Mesenchymal stem cell of Wharton's jelly (primary cell): ENCODE measurements around a stretch of chr3.

DNA sequence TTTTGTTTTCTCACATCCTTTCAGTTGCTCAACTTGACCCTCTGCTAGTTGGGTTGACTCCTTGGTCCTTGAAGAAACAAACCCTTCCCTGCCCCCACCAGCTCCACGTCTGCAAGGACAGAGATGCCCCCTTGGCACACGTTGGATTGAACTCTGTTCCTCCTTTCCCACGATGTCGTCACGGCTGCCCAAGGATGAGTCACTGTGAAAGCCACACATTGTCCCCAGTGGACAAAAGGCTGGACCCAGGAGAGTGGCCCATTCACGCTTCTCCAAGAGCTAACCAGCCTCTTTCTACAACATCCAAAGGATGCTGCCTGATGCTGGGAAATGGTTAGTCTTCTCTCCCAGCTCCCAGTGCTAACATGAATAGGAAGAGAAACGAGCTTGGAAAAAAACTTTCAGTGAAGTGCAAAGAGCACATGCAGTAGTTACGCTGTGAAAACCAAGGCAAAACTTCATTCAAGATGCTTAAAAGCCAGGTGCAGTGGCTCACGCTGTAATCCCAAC, 42.9 kb upstream of the SPATA12 start:
- CAGE, long polyA plus RNA: no peak

DNA sequence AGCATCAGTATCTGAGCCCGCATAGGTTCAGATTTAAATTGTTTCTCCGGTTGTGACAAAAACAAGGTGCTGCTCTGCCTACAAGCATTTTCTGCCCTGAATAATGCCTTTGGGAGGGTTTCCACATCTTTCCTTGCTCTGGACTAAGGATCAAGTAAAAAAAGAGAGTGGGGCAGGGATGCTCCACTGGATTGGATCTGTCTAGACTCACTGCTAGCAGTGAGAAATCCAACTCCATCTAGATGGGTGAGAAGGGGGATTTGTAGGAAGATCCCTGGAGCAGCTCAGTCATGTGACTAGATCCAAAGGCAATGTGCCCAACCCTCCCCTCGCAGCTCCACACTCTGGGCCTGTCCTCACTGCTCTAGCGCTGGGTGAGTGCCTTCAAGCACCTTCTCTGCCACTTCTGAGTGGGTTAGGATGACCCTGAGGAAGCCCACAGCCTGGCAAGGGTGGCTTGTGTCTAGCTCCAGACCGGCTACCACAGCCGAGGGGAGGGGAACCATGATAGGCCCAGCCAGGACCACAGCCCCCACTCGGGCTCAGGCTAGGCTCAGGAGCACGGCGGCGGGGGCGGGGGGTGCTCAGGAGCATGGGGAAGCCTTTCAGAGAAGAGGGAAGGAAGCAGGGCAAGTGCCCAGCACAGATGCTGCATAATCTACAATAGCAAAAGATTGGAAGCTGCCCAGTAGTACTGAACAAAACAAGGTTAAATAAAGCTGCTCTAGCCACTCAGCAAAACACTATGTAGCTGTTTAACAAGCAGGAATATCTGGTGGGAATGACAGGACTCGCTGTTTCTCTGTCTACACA, 1.6 kb downstream of the SPATA12 start:
- CAGE, long polyA plus RNA: no peak

DNA sequence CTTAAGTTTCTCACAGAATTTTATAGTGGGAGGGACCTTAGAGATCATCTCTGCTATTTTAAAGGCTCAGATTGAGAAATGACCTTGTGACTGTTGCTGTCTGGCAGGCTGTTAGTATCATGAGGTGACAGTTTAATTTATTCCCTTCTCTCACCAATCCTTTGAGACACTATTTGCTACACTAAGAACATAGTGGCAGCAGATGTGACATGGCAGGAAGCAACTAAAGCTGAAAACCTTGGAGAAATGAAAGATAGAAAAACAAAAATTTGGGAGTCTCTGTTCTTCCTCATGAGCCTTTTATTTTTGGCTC, 24.9 kb downstream of the APPL1 start:
- CAGE, long polyA plus RNA: no peak

- CAGE, long polyA plus RNA: no peak
Observed at GRCh38 chr3:57450618-57451313, 93.4 kb downstream of the DNAH12 start.

DNA sequence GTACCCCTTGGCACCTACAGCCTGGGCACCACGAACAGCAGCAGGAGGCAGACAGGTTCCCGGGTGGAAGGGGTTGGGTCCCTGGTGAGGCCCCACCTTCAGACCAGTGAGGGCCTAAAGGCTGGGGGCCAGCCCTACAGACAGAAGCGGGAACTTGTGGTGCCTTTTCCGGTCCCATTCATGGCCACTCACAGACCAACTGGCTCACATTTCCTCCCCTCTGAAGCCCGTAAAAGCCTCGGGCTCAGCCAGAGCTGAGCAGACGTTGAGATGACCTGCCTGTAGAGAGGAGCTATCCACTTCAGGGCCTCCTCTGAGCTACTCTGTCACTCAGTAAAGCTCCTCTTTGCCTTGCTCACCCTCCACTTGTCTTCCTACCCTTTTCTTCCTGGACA, 53.4 kb downstream of the SLMAP start:
- CAGE, long polyA plus RNA: no peak

GRCh38 chr3:57902841-57903517, 105.2 kb upstream of the FLNB start:
- CAGE, long polyA plus RNA: no peak

- CAGE, long polyA plus RNA: no peak
Observed at GRCh38 chr3:57983169-57983595, 25.0 kb upstream of the FLNB start.

DNA sequence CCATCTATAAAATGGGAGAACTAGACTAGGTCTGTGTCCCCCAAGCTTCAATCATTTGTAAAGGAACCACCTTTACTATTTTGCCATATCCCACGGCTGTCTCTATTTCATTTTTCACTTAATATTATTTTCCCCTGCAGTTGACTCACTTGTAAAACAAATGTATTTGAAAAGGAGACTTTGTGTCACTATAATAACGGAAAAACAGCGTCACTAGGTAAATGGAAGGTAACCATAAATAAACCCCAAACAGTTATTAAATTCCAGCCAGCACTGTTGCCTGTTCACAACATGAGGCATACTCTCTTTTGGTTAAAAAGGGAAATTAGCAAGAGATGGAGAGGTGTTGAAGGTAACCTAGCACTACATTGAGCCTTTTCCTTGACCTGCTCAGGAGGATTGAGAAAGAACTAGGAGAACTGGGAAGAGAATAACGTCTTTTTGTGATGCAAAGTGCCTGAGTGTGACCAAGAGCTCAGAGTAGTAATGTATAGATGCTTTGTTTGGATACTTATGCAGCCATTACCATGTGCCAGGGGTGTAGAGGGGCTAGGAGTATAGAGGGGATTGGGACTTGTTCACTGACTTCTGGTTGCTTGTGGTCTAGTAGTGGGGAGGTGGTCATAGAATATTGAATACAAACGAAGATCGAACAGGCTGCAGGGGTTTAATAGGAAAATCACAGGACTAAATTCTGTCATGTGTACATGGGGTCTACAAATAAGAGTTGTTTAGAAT, 19.6 kb downstream of the FLNB start:
- CAGE, long polyA plus RNA: no peak

DNA sequence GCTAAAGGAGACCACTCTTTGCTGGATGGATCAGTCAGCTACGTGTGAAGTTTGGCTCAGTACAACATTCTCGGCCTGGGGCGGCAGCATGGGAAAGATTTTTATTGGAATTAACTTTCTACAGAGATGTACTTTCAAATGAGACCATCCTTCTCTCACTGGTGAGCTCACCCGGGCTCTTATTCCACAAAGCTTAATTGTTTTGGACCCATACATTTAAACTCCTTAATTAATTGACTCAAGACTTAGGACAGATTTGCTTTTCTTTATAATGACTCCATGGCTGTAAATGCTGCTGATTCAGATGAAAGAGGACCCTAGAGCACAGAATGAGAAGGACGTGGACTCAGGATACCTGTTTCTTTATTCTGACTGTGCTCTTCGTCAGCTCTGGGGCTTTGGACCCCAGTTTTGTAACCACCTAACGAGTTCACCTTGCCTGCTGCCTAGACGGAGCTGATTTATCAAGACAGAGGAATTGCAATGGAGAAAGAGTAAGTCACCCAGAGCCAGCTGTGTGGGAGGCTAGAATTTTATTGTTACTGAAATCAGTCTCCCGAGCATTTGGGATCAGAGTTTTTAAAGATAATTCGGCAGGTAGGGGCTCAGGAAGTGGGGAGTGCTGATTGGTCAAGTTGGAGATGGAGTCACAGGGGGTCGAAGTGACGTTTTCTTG, 27.7 kb downstream of the FLNB start:
- CAGE, long polyA plus RNA: no peak

DNA sequence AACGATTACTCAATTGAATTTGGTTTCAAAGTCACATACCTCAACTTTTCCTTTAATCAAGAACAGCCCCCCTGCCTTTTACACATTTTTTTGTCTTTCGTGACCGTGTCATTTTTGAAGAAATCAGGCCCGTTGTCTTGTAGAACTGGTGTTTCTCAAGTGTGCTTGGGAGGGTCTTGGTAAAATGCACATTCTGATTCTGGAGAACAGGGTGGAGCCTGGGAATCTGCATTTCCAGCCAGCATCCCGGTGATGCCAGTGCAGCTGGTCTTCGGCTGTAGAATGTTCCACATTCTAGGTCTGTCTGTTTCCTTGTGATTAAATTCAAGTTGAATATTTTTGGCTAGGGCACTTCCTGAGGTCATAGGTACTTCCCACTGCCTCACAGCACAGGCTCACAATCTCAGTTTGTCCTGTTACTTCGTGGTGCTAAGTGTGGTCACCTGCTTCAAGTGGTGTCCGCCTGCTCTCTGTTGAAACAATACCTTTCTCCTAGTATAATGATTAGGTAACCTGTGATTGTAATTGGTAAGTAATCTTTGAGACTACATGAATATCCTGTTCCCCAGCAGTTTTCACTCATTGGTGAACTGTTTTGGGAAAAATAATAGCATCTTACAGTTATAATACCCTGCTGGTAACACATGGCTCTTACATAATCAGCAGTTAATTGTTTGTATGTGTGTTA, 40.1 kb downstream of the FLNB start:
- CAGE, long polyA plus RNA: no peak

DNA sequence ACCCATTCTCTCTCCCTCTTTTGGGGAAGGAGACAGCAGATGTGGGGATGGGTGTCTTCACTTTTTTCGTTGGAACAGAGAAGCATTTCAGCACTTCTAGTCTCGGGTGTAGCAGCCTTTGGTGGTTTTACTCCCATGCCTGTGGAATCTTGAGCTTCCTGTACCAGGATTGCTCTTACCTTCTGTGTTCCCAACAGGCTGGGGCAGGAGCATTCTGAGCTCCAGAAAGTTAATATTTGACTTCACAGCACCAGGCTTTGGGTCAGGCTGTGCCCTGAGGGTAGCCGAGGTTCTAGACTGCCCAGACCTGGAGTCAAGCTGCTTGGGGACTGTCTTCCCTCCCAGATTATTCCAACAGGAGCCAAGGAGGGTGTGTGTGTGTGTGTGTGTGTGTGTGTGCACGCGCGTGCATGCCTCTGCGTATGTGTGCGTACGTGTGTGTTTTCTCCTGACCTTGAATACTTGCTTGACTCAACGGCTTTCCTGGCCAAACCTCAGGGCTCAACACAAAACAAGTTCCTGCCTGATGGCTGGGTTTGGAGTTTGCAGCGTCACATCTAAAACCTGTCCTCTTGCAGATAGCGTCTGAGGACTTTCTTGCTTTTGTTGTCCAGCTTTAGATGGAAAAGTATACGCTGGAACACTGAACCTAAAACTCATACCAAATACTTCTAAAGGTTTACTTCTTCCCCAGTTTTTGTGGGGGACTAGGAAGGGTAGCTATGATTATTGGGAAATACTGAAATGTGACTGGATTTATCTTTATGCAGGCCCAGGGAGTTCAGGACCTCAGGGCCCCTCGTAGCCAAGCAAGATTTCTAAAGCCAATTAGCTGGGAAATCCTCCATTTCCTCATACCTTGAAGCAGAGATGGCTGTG, 94.9 kb downstream of the FLNB start:
- CAGE, long polyA plus RNA: no peak

- CAGE, long polyA plus RNA: no peak
Observed at GRCh38 chr3:58111438-58112248, 99.1 kb downstream of the DNASE1L3 start.

GRCh38 chr3:58161582-58162142, 49.1 kb downstream of the DNASE1L3 start:
- CAGE, long polyA plus RNA: no peak

DNA sequence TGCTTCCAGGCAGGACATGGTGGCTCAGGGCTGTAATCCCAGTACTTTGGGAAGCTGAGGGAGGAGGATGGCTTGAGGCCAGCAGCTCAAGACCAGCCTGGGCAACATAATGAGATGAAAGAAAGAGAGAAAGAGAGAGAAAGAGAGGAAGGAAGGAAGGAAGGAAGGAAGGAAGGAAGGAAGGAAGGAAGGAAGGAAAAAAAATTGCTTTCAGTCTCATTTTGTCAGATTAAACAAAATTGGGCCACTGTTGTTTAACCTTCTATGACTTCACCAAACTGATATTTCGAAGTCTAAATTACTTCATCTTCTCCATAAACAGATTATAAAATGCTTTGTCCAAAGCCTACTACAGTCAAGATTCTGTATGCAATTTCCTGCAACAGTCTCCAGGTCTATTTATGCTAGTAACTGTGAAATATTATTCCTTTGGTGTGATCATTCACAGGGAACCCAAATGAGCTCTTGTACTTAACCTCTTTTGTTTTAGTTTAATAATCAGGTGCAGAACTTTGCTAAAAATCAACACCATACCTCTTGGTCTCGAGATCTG, 6.5 kb upstream of the ABHD6 start:
- CAGE, long polyA plus RNA: no peak

GRCh38 chr3:58344693-58345113, 12.0 kb downstream of the PXK start:
- CAGE, long polyA plus RNA: no peak

GRCh38 chr3:58434877-58435444, 1.3 kb upstream of the PDHB start:
- CAGE, long polyA plus RNA: no peak

GRCh38 chr3:58657503-58657903, 9.1 kb downstream of the FAM3D start:
- CAGE, long polyA plus RNA: no peak

DNA sequence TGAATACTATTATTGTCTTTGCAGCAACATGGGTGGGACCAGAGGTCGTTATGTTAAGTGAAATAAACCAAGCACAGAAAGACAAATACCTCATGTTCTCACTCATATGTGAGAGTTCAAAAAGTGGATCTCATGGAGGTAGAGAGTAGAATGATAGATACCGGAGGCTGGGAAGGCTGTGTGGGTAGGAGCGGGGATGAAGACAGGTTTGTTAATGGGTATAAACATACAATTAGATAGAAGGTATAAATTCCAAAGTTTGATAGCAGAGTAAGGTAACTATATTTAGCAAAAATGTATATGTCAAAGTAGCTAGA, 118.5 kb upstream of the FAM3D start:
- CAGE, long polyA plus RNA: no peak

DNA sequence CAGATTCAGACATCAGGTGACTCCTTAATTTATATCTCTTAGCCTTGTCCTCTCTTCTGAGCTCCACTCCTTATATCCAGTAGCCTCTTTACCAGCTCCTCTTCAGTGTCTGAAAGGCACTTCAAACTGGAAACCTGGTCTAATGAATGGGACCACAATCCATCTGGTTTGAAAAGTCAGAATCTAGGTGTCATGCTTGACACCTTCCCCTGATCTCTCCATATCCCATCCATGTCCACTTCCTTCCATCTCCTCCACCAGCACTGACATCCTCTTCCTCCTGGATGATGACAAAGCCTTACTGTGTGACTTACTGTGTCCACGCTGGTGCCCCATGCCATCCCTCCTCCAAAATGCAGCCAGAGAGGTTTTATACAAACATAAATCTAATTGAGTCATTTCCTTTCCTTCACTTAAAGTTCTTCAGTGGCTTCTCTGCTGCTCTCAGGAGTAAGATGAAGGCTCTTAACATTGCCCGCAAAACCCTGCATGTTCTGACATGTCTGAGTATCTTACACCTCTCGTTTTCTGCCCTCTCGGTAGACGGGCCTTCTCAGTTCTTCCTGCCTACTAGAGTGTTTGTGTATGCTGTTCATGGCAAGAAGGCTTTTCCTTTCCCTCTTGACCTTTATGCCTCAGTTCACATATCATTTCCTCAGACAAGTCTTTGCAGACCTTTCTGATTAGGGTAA, 175.7 kb downstream of the CFAP20DC start:
- CAGE, long polyA plus RNA: no peak

DNA sequence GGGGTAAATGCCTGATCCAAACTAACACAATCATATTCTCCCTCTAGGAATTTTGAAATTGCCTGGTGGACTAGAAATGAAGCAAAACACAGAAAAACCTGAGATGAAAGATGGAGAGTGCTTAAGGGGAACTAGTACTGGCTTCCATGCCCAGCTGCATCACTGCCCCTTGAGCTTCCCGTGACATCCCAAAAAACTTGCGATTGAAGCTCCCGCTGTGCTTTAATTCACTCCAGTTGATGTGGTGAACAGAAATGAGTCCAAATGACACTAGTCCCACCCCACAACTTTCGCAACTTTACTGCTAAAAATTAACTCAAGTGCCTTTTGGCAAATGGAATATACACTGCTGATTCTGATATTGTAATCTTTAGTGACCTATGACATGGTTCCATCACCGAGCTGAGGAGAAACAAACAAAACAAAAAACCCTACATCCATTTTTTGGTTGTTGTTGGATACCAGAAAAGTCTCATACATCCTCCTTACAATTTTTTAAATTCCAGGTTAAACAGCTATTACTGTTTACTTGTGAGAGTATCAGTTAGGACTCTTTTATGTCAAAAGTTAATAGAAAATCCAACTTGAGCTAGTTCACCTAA, 32.6 kb downstream of the CFAP20DC start:
- CAGE, long polyA plus RNA: no peak